Occipital lobe (tissue), 2 donors: ENCODE data around the genes CCDC90B and PICALM.

DNA sequence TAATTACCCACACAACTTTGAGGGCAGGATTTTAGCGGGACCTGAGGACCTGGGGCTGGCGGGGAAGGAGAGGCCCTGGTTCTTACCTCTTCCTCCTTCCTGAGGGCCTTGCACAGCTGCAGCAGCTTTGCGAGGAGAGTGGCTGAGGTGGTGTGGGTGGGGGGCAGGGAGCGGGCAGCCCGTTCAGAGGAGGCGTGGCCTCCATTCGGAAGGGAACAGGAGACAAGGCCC is 76.4 kb upstream of the NARS2 start:
- RAMPAGE, long total RNA: no peak

GRCh38 chr11:78877522-78877721 is 302.8 kb upstream of the NARS2 start:
- RAMPAGE, long total RNA: no peak

- RAMPAGE, long total RNA: no peak
Observed at GRCh38 chr11:82899994-82900251, 307 bp downstream of the PRCP start.

DNA sequence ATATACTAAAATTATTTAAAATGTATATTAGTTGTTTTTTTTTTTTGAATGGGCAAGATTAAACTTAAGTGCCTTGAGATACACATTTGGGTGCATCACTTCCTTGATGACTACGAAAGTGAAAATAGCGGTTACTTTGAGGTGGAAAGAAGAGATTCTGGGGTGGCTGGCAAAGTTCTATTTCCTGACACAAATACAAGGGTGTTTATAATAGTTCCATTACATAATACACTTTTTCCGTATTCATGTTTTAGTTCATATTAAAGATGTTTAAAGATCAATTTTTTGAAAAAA is 58.4 kb downstream of the DDIAS start:
- RAMPAGE, long total RNA: no peak

DNA sequence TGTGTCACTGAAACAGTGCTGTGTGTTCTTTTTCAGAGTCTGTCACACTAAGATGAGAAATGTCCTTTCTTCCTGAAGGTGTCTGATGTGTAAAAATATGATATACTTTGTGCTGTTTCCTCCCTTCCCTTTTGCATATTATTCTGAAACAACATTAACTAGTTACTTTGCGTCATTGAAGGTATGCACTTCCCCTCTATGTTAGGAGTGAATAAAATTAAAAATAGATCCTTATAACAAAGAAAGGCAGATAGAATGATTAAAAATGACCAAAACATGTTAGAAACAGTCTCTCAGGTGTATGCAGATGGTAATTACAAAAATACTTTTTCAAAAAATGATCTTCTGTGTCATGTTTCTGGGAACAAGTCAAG is 1.6 kb upstream of the RAB30 start:
- RAMPAGE, long total RNA: no peak

DNA sequence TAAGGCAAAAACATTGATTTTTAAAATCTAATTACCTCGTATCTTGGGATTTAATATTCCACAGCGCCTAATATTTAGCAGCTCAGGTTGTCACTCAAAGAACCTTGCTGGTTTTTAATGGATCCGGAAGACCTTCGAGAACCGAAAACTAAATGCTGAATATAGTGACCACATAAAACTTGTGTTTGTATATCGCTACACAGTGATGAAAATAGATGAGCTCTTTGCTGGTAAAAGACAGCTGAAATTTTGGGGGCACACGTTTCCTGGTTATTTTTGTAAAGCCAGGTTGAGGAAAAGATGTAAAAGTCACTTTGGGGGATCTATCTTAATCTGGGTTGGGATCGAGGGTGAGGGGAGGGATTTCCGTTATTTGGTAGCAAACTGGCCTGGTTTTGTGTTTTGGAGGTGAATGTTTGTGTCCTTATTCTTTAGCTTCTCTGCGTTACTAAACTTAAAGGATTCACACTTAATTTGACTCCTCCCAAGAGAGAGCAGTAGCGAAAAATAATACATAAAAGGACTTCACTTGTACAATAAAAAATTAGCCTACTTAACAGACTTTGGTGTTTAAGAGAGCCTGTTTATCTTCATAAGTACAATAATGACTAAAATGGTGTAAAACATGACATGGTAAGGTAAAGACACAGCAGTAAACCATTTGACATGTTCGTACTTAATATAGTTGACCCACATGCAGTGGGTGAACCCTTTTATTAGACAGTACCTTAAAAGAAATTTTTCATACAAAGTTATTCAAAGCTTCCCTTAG is 2.6 kb downstream of the PCF11 start:
- RAMPAGE, long total RNA: no peak

- RAMPAGE, long total RNA: no peak
Observed at GRCh38 chr11:83161770-83162452, 5.0 kb downstream of the PCF11 start.

- RAMPAGE, long total RNA: no peak
Observed at GRCh38 chr11:83191893-83192610, 1.5 kb upstream of the ANKRD42 start.

DNA sequence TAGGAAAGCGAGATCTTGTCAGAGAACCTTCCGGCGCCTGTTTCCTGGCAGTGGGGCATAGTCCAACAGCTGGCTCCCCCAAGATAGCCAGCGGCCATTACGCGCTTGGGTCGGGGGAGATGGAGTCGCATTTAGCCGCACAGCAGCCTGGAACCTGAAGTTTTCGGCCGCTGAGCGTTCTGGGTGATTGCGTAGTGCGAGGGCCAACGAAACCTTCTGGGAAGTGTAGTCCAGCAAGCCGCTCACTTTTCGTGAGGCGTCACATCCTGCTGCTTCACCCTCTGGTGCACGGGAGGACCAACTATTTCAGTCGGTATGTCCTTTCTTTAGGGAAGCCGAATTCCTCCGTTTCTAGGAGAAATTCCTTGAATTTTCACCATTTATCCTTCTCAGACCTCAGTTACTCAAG is at the start of gene CCDC90B:
TSS of gene CCDC90B (minus strand) at position 133 of the 409 bp plus-strand sequence.
- RAMPAGE, long total RNA: no peak

GRCh38 chr11:83682466-83682833 is 396.3 kb upstream of the CCDC90B start:
- RAMPAGE, long total RNA: no peak

- RAMPAGE, long total RNA: no peak
Observed at GRCh38 chr11:85016634-85017116, 610.5 kb downstream of the DLG2 start.

GRCh38 chr11:85483794-85484202 is 143.3 kb downstream of the DLG2 start:
- RAMPAGE, long total RNA: no peak

DNA sequence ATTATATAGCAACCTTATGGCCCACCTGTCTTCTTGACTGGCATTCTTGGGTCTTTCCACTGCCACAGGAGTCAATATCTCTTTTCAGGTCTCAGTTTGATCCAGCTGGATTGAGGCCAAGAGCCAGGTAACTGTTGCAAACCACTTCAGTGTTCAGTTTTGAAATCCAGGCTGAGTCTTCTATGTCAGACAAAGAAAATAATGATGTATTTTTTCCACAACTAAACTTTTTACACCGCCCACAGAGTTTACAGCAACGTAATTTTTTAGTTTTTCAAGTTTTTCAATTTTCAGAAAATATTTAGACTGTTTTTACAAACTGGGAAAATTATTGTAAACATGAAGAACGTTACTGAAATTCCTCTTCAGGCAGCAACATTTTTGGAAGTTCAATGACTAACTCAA is 568 bp downstream of the DLG2 start:
- RAMPAGE, long total RNA: no peak

- RAMPAGE, long total RNA: no peak
Observed at GRCh38 chr11:85718752-85719509, 32.9 kb upstream of the CCDC89 start.

DNA sequence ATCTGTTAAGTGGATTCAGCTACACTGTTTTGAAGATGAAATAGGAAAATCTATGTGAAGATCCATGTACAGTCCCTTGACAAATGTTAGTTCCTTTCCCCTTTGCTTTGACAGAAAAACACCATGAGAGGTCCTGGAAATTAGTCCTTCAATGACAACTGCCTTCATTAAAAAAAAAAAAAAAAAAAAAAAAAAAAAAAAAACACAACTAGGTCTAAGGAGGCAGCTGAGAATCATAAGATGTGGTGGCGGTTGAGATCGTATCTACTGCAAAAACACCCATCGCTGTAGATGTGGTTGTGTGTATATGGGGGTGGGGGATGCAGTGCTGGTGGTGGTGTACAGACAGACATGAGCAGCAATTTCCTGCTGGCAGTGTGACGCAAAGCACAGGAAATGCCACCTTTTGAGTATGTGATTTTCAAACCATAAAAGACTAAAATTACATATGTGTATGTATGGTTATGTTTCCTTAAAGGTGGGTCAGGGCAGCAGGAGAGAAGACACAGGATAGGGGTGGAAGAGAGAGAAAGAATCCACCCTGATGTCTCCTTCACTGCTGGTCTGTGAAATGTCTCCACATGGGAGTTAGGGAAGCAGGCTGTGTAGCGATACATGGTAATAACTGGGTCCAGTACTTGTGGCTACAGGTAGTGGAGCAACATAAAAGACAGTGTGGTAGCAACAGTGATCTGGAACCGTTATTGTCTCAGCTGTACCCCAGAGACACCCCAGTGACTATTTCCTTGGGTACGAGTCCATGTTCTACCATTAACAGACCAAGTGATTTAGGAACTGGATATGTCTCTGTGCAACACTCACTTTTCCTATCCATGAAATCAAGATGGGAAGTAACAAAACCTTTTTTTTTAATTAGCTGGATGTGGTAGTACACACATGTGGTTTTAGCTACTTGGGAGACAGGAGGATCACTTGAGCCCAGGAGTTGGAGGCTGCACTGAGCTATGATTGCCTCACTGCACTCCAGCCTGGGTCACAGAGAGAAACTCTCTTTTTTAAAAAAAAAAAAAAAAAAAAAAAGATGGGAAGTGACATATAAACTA is 57.9 kb downstream of the SYTL2 start:
- RAMPAGE, long total RNA: no peak

- RAMPAGE, long total RNA: no peak
Observed at GRCh38 chr11:85950748-85951134, 95.6 kb downstream of the CCDC83 start.

- RAMPAGE, long total RNA: no peak
Observed at GRCh38 chr11:86031032-86031964, 37.6 kb downstream of the PICALM start.

GRCh38 chr11:86068607-86069316 is at the start of gene PICALM:
Gene PICALM, minus strand, starts transcription at chr11:86069084.
- RAMPAGE, long total RNA: no peak

GRCh38 chr11:86484218-86484836 is 109.6 kb downstream of the CCDC81 start:
- RAMPAGE, long total RNA: no peak

GRCh38 chr11:86486578-86486931 is 111.9 kb downstream of the CCDC81 start:
- RAMPAGE, long total RNA: no peak